ENCODE results near the gene CENPW.

DNA sequence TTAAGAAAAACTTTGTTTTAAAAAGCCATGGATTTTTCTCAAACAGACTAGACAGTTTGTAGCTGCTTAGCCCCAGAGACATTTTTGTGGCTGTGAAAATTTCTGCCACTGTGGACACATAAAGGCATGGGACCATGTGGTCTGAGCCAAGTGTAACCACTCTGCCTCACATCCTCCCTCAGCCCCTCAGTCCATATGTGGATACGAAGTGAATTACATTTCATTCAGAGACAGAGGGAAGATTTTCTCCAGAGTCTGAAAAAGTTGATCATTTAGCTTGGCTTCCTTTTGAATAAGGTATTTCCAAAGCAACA is 87.4 kb downstream of the GJA1 start:
- RAMPAGE, long total RNA = no peak
- RRBS = no CpG with 5 or more reads among the region's 1 CpG

DNA sequence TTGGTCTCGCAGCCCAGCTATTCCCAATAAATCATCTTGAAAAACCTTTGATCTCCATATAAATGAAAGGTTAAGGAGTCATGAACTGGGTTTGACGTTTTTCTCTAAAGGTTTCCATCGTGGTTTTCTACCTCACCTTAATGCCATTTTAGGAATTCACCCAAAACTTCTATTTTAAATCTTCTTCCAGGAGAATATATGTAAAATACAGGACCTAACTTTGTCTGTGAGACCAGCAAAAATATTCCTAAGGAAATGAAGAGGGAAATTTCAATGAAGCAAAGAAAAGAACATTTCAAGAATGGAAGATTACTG is 180.2 kb downstream of the GJA1 start:
- RAMPAGE, long total RNA = no peak
- RRBS = no CpG with 5 or more reads among the region's 3 CpGs

DNA sequence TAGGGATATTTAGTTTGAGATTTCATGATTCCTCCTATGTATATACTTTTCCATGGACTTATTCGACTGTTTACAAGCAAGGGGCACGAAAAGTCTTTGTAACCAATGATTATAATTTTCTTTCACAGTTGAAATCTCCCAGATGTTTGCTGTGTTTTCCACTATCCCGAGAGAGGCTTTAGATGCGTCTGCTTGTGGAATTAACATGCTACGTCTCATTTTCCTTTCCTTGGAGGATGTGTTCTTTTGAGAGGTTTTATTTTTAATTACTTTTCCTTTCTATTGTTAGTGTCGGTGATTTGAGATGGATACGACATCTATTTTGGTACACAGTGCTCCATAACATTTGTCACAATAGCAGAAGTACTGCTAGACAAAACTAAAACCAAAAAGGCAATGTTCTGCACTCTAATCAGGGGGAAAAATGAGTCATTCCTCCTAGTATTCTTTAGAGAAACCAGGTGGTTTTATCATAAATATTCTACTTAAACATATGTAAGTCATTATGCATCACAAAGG is 356.2 kb upstream of the HSF2 start:
- RAMPAGE, long total RNA = no peak
- RRBS = no CpG with 5 or more reads among the region's 7 CpGs

GRCh38 chr6:122432663-122432919 is 33.1 kb downstream of the HSF2 start:
- RAMPAGE, long total RNA = no peak
- RRBS = no CpG with 5 or more reads among the region's 5 CpGs

DNA sequence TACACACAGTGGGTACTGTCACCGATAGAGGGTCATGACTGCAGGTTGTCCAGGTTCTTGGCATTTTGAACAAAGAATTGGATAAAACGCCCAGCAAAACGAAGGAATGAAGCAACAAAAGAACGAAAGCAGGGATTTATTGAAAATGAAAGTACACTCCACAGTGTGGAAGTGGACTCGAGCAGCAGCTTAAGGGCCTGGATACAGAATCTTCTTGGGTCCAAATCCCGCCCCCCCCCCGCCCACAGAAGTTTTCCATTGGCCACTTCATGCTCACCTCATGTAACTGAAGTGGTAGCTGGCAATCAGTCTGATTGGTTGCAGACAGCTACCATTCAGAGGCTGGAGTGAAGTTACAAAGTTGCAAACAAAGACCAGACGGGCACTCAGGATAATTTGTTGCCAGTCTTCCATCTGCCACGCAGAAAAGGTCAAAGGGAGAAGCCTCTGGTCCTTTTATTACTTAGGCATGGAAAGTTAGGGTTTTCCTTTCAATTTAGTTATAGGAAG is 25.9 kb upstream of the FABP7 start:
- RAMPAGE, long total RNA = no peak
- RRBS = no CpG with 5 or more reads among the region's 9 CpGs

DNA sequence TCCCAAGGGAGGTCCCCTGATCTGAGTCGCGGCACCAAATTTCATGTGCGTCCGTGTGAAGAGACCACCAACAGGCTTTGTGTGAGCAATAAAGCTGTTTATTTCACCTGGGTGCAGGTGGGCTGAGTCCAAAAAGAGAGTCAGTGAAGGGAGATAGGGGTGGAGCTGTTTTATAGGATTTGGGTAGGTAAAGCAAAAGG is 49.3 kb downstream of the TRDN start:
- RAMPAGE, long total RNA = no peak
- RRBS = no CpG with 5 or more reads among the region's 4 CpGs

- RAMPAGE, long total RNA = no peak
- RRBS = no CpG with 5 or more reads among the region's 21 CpGs
These were observed 1.3 kb downstream of the TPD52L1 start for GRCh38 chr6:125154713-125155464.

DNA sequence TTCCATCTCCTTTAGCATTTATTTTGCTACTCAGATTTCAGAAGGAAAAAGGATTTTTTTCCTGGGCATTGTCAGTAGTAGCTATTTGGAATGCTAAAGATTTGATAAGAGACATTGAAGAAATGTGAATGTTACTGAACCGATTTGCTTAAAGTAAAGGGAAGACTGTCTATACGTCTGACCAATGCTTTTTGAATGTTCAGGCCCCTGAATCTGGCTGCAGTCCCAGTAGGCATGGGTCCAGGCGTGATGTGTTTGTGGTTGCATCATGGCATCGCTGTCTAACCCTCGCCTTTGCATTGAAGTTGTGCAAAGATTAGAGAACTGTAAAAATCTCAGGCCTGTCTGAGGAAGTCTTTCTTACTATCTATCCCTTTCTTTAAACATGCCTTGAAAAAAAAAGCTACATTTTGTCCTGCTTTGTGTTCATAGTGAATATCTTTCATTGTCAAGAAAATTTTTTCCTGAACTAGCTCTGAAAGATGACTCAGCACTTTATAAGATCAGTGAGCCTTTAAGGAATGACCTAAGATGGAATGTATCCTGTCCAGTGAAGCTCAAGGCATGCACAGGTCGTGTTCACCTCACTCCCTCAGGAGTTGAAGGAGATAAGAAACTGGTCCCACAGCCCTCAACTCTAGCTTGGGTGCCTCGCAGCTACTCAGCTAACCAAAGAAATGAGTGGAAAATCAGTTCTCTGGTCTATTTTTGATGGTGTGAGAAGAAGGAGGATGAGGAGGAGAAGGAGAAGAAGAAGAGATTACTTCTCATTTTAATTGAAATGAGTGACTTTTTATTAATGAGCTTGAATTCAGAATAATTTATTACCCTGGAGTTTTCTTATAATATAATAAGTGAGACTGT is 48.5 kb downstream of the TPD52L1 start:
- RAMPAGE, long total RNA = no peak
- RRBS = no CpG with 5 or more reads among the region's 7 CpGs

- RAMPAGE, long total RNA = no peak
- RRBS = no CpG with 5 or more reads among the region's 1 CpG
These were observed 49.8 kb downstream of the TPD52L1 start for GRCh38 chr6:125203302-125203885.

GRCh38 chr6:125707188-125707522 is 42.3 kb upstream of the HEY2 start:
- RAMPAGE, long total RNA = no peak
- RRBS = no CpG with 5 or more reads among the region's 12 CpGs

- RAMPAGE, long total RNA = no peak
- RRBS = 1% methylated on average over 6 of the region's 85 CpGs
These were observed 535 bp upstream of the HEY2 start for GRCh38 chr6:125748615-125749578.

DNA sequence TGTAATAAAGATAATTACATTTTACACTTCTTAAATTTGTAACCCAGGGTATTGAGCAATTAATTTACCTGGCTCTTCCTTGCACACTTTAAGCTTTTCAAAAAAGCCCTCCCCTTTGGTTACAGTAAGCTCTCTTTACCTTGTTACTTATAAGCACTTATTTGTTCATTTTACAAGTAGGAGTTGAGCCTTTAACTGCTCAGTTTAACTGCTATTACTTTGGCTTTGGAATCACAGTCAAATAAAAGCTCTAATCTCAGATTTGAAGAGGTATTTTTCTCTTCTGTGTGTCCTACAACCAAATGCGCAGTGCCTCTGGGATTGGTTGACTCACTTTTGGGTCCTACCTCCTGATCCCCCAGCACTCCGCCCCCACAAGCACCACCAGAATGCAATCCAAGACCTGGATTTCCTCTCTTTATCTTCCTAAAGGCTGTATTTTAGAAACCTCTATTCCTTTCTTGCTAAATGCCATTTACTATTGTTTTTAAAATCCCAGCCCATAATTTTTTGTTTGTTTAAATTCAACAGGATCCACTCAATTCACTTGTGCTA is 2.5 kb downstream of the NCOA7 start:
- RAMPAGE, long total RNA = no peak
- RRBS = no CpG with 5 or more reads among the region's 2 CpGs

DNA sequence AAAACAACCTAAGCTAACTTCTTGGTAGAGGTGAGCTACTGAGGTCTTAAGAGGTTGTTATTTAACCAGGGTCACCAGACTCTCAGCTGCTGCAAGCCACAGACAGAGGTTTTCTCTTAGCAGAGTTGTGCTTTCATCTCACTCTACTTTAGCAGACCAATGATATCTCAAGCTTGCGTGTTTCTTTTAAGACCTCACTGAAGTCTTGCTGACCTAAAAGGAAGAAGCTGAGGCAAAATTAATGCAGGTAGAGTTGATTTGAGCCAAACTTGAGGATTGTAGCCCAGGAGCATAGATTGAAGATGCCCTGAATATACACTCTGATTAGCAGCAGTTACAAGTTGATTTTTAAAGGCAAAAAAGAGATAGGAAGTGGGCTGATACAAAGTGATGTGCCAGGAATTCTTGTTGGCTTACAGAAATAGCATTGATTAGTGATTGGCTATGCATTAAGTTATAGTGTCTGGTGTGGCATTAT is 43.7 kb downstream of the NCOA7 start:
- RAMPAGE, long total RNA = no peak
- RRBS = no CpG with 5 or more reads among the region's 1 CpG

DNA sequence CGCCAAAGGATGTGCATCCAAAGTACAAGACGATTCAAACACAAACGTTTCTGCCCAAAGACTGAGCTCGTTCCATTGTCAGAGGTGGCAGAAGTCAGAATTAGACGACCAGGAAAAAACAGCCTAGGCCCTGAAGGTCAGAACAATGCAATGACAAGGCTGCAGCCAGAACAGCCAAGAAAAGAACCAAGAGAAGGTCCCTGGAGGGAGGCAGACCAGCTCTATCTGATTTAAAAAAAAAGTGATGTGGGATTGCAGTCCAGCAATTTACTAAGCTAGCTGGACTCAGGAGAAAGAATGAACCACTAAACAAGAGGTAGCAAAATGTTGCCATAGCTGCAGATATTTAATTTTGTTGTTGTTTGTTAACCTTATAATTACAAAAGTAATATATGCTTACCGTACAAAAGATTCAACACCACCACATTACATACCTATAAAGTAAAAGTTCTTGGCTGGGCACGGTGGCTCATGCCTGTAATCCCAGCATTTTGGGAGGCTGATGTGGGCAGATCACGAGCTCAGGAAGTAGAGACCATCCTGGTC is 54.4 kb downstream of the NCOA7 start:
- RAMPAGE, long total RNA = no peak
- RRBS = no CpG with 5 or more reads among the region's 8 CpGs

DNA sequence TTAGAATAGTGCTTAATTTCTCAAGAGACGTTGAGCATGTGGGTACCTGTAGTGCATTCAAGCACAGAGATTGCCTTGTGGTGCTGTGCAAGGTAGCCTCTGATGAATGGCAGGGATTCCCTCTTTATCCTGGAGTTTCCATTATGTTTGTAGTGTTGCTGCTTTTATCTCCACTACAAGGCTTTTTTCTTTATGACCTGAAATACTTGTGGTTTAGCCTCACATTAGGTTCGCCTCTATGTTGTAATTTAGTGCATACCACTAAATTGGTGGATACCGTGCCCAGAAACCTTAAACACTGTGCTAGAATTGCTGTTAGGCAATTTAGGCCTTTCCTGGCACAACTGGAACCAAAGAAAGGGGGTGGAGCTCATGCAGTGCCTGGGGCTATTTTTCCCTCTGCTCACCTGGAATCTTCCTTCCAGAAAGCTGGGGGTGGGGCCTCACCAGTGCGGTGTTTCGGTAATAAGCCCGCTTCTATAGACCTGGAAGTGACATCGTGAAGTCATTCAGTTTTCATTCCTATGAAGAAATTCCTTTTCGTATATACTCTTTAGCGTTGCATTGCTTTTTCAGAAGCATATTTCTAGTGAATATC is 76.8 kb downstream of the NCOA7 start:
- RAMPAGE, long total RNA = no peak
- RRBS = no CpG with 5 or more reads among the region's 9 CpGs

DNA sequence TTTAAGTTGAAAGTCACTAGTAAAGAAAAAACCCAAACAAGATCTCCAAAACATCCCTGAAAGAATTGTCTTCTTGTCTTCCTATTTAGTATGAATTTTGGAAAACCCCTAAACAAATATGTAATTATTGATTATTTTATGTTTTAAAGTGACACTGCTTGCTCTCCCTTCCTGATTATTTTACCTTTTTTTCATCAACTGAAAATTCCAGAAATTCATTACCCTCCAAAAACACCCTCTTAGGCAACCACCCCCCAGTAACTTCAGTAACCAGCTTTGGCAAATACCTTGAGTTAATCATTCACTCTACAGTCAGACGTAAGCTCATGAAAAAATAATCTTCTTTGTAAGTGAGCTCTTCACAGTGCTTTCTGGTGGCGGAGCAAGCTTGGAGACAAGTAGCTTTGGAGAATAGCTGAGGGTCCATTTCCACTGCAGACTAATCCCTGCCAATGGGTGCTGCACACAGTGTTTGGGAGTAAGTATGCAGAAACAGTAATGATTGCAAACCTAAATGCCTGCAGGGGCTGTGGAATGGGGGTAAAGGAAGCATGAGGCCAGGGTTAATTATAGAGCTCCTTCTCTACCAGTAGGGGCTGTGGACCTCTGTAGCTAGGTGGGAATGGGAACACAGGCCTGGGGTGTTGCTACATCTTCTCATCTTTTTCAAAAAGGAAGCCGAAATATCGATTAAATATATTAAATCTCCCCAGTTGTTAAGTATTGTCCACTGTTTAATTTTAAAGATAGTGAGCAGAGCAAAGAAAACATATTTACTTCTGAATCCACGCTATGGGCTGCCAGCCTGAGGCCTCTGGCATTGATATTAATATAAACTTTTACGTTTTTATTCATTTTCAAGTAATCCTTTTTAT is 56.8 kb upstream of the HINT3 start:
- RAMPAGE, long total RNA = no peak
- RRBS = no CpG with 5 or more reads among the region's 6 CpGs

- RAMPAGE, long total RNA = no peak
- RRBS = no CpG with 5 or more reads among the region's 4 CpGs
These were observed 34.4 kb upstream of the HINT3 start for GRCh38 chr6:125922102-125922704.

- RAMPAGE, long total RNA = no peak
- RRBS = no CpG with 5 or more reads among the region's 4 CpGs
These were observed 8.8 kb downstream of the TRMT11 start for GRCh38 chr6:125994993-125995720.

DNA sequence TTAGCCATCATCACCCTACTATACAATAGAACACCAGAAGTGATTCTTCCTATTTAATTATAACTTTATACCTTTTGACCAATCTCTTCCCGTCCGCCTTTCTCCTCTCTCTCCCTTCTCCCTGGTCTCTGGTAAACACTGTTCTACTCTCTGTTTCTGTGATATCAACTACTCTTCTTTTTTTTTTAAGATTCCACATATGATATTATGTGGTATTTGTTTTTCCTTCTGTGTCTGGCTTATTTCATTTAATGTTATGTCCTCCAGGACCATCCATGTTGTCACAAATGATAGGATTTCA is 19.9 kb upstream of the CENPW start:
- RAMPAGE, long total RNA = no peak
- RRBS = no CpG with 5 or more reads among the region's 2 CpGs

GRCh38 chr6:126339612-126340807 is at the start of gene CENPW:
Gene CENPW (plus strand): TSS chr6:126340115.
- RAMPAGE, long total RNA = start-site peak on the plus strand at chr6:126340102-126340176, 239 and 227 reads in 2 replicates
- RRBS = 1% methylated on average over 21 of the region's 49 CpGs